H4 (cell line): ENCODE data around the gene SHCBP1L.

GRCh38 chr1:181134517-181135438 lies 46.3 kb downstream of the IER5 start:
- RAMPAGE, long total RNA: no peak

GRCh38 chr1:181647548-181648121 lies 164.3 kb downstream of the CACNA1E start:
- RAMPAGE, long total RNA: no peak

GRCh38 chr1:182101362-182101890 lies 39.9 kb upstream of the ZNF648 start:
- RAMPAGE, long total RNA: no peak

DNA sequence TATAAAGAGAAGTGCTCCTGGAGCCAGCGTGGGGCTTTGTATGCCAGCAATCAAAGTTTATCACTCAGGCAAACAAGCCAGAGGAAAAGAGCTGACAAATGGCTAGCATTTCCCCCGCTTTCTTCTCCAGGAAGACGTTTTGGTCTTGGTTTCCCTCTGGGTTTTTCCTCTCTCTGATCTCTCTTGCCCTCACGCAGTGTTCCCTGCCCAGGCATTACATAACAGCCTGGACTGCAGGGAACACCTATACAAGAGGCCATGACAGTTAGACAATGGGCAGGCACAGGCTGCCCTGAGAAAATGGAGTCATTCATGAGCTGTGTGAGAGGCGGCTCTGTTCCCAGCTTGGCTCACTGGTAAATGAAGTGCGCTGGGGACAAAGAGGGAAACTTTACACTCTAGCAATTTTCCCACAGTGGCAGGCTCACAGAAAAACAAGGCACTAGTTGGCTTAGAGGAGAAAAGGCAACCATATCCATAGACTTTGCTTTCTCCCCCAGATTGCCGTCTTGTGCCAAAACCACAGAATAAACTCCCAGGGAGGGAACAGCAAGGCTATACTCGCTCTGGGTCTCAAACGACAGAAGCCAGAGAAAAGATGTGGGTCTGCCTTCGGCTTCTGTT lies 52.7 kb upstream of the ZNF648 start:
- RAMPAGE, long total RNA: no peak

- RAMPAGE, long total RNA: no peak
Observed at GRCh38 chr1:182170582-182171123, 109.1 kb upstream of the ZNF648 start.

DNA sequence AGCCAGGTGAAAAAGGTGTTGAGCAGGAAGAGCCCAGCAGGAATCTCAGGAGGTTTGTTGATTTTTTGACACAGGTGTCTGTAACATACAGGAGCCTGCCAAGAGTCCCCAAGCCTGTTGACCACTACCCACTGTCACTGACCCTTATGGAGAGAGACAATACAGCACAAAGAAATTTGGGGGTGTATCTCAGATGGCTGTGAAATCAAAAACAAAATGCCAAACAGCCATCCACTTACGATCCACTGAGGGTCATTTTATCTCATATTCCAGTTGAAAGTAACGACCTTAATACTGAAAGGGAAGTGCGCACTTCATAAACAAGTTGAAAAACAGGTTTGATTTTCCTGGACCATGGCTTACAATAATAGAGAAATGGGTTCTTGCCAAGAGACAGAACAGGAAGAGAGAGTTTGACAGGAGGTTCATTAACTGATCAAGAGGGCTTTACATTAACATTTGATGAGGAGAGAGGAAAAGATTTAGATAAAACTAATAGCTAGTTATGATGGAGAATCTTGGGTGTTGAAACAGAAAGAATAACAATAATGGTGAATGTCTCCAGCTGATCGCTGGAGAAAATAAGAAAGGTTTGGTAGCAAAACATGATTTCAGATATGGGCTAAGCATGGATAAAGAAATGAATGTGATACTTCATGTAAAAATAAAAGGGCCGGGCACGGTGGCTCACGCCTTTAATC lies 163.4 kb downstream of the GLUL start:
- RAMPAGE, long total RNA: no peak

DNA sequence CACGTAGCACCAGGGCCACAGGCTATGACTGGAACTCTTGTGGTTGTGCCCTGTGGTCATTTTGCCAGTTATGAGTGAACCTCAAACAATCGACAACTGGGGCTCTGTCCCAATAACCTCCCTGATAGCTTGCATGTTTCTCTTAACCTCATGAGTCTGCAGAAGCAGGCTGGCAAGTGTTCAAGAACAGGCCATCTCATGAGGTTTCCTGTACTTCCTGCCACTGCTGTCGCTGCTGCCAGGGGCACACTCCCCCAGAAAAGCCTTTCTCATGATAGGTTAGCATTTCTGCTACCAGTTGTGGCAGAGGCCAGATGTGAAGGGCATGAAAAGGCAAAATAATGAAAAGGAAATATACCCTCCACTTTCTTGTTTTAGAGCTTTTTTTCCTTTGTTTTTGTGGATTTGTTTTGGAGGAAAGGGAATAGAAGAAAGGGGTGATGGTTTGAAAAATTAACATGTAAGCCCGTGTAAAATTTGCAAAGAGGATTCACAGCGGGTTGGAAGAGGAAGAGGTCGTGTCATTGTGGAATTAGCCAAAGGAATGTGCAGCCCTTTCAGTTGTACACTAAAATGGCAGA lies 132.0 kb downstream of the GLUL start:
- RAMPAGE, long total RNA: no peak

GRCh38 chr1:182351797-182352325 lies 39.7 kb downstream of the GLUL start:
- RAMPAGE, long total RNA: no peak

- RAMPAGE, long total RNA: no peak
Observed at GRCh38 chr1:182388169-182389287, 3.1 kb downstream of the GLUL start.

DNA sequence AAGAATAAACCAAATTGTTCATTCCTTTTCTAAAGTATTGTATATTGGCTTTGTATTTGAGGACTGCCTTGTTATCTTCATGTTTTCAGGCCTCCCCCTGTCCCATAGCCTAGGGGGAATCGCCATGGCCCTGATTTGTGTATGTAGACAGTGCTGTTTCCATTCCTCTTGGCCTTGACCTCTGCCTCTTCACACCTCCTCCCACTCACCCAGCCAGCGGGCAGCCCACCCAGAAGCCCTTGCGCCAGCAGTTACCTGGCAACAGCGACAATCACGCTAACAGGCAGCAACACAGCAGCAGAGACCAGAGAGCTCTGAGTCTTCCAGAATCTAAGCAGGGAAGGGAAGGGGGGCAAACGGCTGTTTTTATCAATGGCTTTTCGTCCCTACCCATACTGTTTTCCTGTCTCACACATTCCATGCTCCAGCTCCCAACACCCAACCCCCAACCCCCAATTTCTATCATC lies 50.0 kb upstream of the NPL start:
- RAMPAGE, long total RNA: no peak

DNA sequence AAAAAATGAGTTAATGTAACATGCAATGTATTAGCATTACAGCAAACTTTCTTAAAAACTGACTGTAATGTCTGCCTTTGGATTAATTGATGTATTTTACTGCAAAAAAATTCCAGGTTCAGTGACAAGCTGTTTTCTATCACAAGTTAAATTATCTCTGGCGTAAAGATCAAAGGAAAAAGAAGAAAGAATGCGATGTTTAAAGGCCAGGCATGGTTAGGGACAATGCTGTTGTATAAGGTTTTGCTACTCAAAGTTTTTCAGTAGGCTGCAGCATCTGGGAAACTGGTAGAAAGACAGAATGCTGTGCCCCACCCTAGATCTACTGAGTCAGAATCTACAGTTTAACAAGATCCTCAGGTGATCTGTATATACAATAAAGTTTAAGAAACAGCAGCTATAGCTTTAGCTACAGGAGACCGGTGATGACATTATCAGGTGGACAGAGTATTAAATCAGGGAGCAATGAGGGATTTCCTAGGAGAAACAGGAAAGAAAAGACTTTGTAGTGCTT lies 35.9 kb downstream of the DHX9 start:
- RAMPAGE, long total RNA: no peak

DNA sequence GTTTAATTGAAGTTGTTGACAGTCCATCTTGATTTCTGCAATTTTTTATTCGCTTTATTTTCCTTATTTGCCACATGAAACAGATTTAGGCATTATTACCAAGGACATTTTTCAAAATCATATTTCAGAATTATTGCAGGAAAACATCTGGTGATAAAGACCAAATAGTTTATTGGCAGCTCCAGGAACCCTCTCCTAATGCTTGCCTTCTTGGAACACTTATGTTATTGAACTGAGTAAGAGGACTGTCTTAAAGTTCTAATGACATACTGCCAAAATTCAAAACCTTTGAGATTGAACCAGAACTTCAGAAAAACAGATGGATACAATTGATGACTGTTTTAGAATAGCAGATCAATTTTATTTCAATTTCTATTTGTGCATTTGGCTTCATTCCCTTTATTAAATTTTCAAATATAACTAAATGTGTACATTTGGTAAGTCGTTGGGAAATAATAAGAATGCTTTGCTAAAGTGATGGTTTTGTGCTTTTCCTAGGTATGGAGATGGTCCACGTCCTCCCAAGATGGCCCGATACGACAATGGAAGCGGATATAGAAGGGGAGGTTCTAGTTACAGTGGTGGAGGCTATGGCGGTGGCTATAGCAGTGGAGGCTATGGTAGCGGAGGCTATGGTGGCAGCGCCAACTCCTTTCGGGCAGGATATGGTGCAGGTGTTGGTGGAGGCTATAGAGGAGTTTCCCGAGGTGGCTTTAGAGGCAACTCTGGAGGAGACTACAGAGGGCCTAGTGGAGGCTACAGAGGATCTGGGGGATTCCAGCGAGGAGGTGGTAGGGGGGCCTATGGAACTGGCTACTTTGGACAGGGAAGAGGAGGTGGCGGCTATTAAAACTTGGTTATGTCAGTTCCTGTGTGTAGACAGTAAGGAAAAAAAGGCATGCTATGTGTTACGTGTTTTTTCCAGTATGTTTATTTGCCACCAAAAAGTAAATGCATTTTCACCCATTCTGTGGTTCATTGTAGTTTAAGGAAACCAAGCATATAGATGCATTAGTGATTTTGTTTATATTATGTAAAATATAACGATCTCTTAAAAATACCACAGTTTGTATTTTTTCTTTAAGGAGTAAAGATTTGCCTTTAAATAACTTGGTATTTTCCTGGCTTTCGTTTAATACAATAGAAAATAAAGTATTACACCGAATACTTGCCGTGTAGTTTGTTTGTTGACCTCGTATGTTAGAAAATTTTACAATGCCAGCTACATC lies 47.9 kb downstream of the DHX9 start:
- RAMPAGE, long total RNA: no peak

- RAMPAGE, long total RNA: no peak
Observed at GRCh38 chr1:182953051-182953340, at the start of gene SHCBP1L. Gene SHCBP1L, minus strand, starts transcription at chr1:182953166.

GRCh38 chr1:182962564-182962970 lies 9.6 kb upstream of the SHCBP1L start:
- RAMPAGE, long total RNA: no peak

DNA sequence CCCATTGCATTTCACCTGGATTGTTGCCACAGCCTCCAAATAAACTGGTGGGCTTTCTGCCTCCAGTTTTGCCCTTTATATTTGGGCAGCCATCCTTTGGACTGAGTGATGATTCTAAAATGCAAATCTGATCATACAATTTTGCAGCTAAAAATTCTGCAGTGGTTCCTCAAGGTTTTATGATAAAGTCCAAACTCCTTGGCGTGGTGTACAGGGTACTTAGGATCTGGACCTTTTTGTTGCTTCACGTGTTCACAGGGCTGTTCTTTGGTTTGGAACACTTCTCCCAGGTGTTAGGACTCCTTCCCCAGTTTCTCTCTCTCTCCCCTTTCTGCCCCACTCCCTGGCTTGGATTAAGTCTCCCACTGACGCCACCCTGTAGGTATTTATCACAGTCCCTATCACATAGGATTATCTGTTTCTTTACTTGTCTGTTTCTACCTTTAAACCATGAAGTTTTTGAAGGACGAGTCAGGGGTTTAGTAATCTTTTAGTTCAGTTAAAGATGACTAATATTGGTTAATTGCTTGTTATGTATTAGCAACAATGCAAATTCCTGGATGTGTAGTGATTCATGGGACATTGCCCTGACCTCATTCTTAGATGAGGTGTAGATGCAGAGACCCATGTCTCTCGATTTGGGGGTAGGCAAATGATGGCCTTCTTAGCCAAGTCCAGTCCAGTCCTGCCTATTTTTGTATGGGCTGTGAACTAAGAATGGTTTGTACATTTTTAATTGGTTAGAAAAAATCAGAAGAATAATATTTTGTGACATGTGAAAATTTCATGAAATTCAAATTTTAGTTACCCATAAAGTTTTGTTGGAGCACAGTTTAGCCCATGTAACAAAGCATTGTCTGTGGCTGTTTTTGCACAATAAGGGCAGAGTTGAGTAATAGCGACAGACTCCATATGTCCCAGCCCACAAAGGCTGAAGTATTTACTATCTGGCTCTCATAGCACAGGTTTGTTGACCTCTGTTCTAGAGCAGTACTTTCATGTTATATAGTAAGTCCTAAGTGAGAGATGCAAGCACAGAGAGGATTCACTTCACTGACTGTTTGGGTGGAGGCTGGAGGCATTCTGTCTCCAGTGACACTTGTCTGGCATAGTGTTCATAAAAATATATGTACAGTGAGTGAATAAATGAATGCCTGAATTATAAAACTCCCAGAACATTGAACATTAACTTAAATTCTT lies 6.5 kb downstream of the LAMC1 start:
- RAMPAGE, long total RNA: no peak

- RAMPAGE, long total RNA: no peak
Observed at GRCh38 chr1:183117118-183117771, 68.8 kb upstream of the LAMC2 start.

- RAMPAGE, long total RNA: no peak
Observed at GRCh38 chr1:183131198-183131538, 54.9 kb upstream of the LAMC2 start.

DNA sequence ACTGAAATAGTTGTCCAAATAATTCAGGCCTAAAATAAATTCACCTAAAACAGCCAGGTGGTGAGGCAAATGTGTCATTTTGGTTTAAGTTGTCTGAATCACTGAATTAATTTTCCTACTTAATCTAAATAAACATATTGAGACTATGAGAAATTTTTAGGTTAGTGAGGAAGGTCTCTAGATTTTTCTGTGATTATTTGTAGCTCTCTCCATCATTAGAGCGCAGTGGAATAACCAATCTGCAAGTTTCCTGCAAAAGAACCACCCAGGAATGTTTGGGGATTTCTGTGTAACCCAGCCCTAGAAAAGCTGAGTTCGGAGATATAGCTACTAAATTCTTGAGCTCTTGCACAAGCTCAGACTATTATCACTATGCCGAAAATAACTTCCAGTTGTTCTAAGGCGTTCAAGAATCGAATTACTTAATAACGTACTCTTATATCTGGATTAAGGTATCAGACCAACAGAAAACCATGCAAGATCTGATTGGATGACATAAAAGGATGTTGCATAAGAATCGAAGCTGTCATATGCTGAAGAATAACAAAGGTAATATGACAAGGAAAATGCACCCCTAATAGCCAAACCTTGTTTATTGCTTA lies 7.6 kb upstream of the LAMC2 start:
- RAMPAGE, long total RNA: no peak

GRCh38 chr1:183234208-183235049 lies 48.4 kb downstream of the LAMC2 start:
- RAMPAGE, long total RNA: no peak

DNA sequence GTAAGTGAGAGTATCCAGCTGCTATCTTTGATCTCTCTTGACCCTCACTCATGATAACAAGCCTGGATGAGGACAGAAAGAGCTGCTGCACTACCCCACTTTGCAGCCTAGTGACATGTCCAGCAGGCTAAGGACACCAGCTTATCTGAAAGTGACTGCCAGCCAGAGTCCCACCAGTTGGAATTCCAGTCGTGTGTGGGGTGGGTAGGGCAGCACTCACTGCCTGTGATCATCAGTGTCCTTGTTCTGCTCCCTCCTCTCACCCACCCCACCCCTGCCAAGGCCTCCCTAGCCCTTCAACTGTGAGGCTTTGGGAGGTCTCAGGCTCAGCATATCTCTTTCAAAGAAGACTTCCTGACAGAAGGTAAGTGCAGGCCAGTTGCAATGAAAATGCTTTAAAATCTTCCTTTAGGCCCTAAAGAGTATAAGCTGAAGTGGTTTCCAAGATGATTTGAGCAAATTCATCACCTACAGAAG lies 15.5 kb upstream of the NMNAT2 start:
- RAMPAGE, long total RNA: no peak